ENCODE measurements around the genes TBC1D19 and DTHD1.

DNA sequence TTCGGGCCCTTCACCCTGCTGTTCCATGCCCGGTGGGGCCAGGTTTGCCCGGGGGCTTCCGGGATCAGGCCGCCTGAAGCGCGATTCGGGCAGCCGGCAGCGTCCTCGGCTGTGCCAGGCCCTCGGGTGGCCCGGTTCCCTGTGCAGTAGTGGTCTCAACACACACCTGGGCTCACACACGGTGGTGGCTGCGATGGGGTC, 1.0 kb upstream of the RBPJ start:
- PRO-cap = no peak

- PRO-cap = bidirectional peak, plus-strand start at chr4:26321245, minus-strand start at chr4:26321237; unidirectional peak, minus-strand start at chr4:26321442; bidirectional peak, plus-strand start at chr4:26321873, minus-strand start at chr4:26321841
These were observed 550 bp downstream of the RBPJ start for GRCh38 chr4:26321180-26321947.

DNA sequence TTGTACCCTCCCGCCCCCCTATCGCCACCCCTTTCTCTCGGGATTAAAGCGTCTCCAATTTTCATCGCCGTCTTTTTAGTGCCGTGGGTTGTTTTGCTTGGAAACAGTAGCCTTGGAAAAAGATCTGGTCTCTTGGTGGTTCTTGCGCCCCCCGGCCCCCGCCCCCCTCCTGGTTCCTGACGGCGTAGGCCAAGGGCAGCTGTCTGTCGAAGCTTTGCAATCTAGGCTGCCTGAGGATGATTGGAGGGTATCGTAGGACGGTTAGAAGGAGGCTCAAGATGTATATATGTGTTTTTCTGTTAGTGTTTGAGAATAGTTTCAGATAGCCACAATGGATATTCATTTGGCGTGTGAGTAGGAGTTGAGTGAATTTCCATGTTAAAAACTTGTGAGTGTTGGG, 1.1 kb downstream of the RBPJ start:
- PRO-cap = no peak

GRCh38 chr4:26341567-26342180, 20.9 kb downstream of the RBPJ start:
- PRO-cap = no peak

DNA sequence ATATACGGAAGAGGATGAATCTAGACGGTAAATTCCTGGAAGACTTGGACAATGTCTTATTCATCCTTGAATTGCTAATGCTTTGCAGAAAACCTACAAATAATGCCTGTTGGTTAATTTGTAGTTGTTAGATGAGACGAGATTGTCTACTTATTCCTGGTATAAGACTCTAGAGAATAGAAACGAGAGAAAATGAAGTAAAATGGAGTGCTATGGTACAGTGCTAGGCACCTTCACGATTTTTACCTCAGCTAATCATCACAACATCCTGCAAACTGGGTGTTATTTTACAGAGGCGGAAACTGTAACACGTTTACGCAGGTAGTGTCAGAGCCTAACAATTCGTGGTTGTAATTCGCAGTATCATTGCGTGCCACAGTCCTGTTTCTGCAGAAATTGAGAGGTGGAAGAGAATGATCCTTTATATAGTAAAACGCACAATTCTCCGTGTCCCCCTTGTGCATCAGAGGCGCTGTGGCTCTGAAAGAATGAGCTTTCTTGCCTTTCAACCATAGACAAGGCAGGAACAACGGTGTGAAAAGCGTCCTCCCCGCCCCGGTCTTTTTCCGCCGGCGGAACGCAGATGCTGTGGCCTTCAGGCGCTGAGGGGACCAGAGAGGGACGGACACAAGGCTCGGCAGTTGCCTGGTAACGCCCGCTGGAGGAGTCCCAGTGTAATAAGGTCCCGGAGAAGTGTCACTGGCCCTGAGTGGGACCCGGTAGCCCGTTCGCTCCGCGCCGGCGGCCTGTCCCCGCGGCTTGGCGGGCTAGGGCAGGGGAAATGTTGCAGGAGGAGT, at the start of gene TBC1D19:
Gene TBC1D19, plus strand, starts transcription at position 672 of the 797 bp plus-strand sequence.
- PRO-cap = bidirectional peak, plus-strand start at position 512 of the sequence, minus-strand start at position 244 of the sequence; bidirectional peak, plus-strand start at position 699 of the sequence, minus-strand start at position 571 of the sequence

DNA sequence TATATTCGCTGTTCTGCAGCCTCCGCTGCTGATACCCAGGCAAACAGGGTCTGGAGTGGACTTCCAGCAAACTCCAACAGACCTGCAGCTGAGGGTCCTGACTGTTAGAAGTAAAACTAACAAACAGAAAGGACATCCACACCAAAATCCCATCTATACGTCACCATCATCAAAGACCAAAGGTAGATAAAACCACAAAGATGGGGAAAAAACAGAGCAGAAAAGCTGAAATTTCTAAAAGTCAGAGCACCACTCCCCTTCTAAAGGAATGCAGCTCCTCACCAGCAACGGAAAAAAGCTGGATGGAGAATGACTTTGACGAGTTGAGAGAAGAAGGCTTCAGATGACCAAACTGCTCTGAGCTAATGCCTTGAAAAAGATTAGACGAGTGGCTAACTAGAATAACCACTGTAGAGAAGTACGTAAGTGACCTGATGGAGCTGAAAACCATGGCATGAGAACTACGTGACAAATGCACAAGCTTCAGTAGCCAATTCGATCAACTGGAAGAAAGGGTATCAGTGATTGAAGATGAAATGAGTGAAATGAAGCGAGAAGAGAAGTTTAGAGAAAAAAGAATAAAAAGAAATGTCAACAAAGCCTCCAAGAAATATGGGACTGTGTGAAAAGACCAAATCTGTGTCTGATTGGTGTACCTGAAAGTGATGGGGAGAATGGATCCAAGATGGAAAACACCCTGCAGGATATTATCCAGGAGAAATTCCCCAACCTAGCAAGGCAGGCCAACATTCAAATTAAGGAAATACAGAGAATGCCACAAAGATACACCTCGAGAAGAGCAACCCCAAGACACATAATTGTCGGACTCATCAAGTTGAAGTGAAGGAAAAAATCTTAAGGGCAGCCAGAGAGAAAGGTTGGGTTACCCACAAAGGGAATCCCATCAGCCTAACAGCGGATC, 111.1 kb downstream of the TBC1D19 start:
- PRO-cap = no peak

DNA sequence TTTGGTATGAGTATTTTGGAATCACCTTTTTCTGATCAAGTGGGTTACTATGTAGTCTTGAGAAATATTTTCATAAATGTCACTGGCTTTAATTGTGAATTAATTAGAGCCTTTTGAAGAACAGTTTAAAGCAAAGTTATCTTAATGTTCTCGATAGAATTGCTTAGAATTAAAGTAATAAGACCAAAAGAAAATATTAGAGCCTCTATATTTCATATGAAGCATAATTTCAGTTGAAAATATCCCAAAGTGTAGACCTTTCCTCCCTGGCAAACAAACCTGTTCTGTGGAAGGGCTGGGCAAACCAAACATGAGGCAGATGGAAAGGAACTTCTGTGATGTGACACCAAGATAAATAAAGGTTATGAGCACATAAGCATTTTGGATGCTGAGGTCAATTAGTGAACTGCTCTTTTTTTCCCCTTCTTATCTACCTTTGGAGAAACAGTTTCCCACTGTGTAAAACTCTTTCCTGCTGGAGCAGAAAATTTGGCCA, 109.7 kb upstream of the STIM2 start:
- PRO-cap = no peak

- PRO-cap = no peak
These were observed 38.5 kb upstream of the STIM2 start for GRCh38 chr4:26822164-26822532.

GRCh38 chr4:26827338-26827847, 33.2 kb upstream of the STIM2 start:
- PRO-cap = no peak

DNA sequence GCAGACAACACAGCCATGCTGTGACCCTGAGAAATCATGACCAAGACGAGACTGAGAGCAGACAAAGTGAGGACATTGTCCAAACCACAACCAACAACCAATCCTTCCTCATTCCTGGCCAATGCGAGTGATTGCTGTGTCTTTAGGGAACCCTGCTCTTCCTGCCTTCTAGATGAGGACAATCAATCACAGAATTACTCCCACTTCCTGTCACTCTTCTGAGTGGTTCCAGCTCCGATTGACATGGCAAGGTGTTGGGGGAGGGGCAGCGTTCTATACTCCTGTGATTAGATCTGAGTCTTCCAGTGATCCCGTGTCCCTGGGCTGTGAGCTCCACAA, 227.8 kb downstream of the STIM2 start:
- PRO-cap = no peak

GRCh38 chr4:28402771-28403166, 1542.1 kb downstream of the STIM2 start:
- PRO-cap = no peak

GRCh38 chr4:30721353-30721534, 1.1 kb downstream of the PCDH7 start:
- PRO-cap = bidirectional peak, plus-strand start at chr4:30721419, minus-strand start at chr4:30721137

DNA sequence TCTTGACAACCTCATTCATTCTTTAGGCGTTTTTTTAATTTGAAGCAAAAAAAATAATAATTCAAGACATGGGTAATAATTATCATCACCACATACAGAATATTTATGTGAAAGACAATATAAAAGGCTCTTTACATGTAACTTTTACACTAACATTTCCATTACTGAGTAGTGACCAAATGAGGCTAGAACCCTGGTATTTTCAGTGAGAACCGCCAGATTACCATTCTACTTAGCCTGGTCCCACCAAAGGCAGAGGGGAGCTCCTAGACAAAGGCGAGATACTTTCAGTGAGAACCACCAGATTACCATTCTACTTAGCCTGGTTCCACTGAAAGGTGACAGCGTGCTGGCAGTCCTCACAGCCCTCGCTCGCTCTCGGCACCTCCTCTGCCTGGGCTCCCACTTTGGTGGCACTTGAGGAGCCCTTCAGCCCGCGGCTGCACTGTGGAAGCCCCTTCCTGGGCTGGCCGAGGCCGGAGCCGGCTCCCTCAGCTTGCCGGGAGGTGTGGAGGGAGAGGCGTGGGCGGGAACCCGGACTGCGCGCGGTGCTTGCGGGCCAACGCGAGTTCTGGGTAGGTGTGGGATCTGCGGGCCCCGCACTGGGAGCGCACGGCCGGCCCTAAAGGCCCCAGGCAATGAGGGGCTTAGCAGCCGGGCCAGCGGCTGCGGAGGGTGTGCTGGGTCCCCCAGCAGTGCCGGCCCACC, 1275.9 kb downstream of the PCDH7 start:
- PRO-cap = no peak

GRCh38 chr4:36129022-36130153, 114.9 kb downstream of the ARAP2 start:
- PRO-cap = no peak

DNA sequence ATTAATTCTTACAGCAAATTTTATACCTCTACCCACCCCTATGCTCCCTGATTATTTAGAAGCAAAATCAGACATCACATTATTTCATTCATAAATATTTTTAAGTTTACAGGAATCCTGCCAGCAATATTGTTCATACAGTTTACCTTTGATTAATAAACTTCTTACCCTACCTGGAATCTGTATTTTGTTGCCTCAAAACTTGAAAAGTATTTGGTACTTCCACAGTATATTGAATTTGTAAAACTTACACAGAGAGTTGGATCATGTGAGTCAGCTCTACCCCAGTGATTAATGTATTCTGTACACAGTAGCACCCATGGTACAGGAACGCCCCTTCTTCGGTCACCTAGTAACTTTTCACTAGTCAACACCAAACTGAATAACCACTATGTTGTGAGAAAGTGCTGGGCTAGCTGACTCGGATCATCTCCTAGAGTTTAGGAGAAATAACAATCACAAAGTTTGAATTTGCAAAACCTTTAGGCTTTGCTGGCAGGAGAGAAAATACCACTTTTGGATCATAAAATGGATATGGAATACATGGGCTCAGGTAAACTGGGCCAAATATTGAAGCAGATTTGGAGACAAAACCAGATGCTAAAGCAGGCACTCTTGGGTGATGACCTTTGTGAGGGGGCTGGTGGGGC, at the start of gene DTHD1:
Gene DTHD1, plus strand, starts transcription at position 386 of the 650 bp plus-strand sequence.
- PRO-cap = bidirectional peak, plus-strand start at position 392 of the sequence, minus-strand start at position 293 of the sequence

GRCh38 chr4:36325371-36325801, 44.0 kb downstream of the DTHD1 start:
- PRO-cap = no peak

DNA sequence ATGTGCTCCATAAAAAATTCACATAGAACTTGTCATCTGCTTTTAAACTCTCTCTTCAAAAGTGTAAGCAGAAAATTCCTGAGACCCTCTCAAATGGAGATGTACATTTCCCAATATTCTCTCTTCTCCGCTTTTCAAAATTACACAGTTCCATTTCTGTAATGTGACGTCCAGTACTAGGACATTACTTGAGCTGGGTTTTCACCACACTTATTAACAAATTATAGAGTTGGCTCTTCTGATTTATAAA, 373.2 kb upstream of the NWD2 start:
- PRO-cap = no peak

DNA sequence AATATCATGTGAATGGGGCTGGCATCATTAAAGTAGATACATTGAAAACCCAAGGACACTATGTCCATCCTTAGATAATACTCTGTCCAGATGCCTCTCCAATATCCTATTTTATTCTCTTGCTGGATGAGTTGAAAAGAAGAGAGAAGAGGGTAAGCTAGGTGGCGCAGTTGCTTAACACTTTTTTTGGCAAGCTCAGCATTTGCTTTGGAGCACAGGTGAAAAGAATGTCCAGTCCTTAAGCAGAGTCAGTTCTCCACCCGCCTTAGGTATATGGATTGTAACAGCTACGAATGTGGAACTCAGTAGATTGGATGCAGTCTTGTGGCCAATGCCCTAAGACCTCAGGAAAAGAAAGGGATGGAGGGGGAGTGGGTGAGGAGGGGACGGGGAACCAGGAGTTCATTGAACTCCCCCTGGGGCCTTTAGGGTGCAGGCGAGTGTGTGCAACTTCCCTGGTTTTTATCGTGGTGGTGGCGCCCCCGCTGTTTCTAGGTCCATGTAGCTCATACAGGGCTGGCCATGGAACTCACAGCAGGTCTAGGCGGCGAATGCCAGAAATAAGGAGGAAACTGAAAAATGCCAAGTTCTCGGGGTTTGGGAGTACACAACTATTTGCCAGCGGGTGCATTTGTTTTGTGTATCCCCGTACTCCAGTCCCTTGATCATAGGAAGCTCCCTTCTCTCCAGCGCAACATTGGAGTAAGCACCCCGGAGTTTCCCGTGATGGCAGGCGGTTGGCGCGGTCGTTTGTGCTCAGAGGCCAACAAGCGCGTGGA, 590 bp upstream of the C4orf19 start:
- PRO-cap = no peak

DNA sequence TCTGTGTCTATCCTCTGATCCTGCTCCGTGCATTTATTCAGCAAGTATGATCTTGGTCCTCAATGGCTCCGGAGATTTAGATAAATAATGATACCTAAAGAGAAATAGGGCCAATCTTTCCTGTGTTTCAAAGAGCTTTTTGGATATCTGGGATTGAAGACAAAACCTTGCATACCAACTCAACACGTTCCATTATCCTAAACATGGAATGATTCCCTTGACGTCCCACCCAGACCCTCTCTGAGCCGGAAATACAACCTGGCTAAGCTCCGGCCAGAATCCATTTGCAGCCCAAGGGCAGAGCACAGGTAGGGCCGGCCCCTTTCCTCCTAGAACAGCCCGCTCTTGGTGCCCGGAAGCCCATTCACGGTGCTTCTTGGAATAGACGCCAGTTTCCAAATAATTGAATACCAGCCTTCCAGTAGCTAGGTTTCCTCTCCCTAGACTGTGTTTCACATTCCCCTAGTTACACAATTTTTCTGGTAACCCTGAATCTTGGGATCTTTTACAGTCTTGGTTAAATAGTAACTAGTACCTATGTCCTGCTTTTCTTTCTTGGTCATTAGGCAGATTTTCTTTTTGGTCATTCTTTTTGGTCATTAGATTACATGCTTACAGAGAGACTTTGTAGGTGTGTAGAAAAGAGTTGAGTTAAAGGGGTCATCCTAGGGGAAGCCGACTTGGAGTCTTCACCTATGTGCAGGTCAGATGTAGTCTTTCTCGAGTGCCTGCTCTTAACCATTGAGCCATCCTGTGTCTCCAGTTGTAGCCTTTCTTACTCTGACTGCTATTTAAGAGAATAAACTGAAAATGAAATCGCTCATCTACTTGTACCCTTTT, 2.0 kb downstream of the C4orf19 start:
- PRO-cap = unidirectional peak, minus-strand start at position 286 of the sequence

DNA sequence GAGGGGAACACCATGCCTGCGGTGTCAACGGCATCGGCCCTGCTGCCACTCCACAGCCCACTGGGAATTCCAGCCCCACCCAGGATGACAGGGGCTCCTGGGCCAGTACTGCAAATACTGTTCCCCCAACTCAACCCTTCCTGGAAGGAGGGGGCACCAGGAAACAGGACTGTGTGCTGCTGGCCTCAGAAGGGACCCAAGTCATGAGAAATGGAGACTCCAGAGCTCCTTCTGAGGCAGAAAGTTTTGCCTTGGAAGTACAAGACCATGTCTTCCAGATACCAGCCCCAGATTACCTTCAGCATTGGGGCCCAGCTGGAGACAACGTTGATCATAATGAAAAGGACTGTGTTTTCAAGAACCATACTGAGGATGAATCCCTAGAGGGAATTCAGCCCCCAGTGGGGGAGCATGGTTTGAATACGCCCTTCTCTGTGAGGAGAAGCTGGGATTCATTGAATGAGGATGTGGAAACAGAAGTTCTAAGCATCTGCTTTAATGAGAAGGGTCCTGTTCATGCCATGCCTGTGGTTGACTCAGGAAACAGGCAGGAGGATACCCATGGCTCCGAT, 95.8 kb downstream of the RELL1 start:
- PRO-cap = no peak